Subcutaneous preadipocyte (primary cell): ENCODE results near the genes SMPD2, AK9 and AMD1.

DNA sequence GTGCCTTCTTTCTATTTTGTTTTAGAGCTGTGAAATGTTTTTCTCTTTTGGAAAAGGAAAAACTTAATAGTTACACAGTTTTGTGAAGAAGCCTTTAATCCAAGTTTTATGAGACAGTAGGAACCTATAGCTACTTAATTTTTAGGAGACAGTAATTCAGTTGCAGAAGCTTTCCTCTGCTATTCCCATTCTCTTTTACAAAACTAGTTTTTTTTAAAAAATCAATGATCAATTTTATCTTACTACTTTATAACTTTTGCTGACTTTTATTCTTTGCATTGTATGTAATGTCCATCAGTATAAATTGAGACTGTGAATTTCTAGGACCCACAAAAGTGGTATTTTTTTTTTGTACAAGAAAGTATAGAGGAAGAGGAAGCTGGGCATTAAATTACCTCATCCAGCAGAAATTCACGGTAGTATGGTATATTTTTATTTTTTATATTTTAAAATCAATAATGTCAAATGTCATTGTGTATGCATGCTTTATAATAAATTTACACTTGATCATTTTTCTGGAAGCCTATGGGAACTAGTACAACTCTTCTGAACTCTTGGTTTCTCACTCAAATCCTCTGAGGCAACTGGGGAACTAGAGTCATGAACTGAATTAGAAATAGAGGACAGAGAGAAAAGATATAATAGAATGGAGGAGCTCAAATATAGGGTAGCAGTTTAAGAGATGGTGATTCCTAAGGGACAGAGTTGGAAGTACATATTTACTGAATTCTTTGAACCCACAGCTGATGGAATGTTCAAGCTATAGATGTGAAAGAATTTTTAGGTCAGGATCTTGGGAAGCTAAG lies 68.3 kb downstream of the CEP57L1 start:
- CAGE, long polyA plus RNA = no peak

- CAGE, long polyA plus RNA = no peak
These were observed 142.5 kb downstream of the CD164 start for GRCh38 chr6:109239630-109240258.

DNA sequence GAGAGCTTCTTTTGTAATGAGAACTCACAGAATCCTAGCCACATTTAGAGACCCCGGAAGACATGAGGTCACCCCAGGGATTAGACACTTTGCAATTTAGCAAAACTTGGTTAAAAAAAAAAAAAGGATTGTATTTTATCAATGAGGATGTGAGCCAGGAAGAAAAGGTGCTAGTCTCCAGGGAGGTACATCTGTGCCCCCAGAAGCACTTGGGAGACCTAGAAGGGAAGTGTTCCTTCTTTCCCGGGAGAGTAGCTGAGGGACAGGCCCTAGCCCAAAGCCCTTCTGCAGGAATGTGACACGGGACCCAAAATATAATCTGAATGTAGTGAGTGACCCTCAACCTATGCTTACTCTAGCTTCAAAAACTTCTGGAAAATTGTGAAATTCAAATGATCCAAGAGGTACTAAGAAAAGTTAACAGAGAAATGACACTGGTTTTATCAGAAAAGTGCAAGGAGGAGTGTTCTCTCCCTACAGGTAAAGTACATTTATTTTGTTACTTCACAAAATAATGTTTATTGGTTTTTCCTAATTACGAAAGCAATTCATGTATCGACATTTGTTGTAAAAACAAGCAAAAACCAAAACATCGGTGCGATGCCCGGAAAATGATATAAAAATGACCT lies 65.7 kb downstream of the CD164 start:
- CAGE, long polyA plus RNA = no peak

- CAGE, long polyA plus RNA = no peak
These were observed 21.1 kb downstream of the CD164 start for GRCh38 chr6:109360995-109361699.

DNA sequence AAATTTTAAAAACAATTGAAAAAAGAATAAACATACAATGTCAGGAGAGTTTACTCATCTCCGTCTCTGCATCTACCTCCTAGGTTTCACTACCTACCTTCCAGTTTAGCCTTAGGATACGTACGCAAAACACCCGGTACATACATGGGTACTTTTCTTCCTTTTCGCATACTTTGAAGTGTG lies 969 bp downstream of the CD164 start:
- CAGE, long polyA plus RNA = no peak

- CAGE, long polyA plus RNA = no peak
These were observed 350 bp upstream of the CD164 start for GRCh38 chr6:109382698-109382935.

DNA sequence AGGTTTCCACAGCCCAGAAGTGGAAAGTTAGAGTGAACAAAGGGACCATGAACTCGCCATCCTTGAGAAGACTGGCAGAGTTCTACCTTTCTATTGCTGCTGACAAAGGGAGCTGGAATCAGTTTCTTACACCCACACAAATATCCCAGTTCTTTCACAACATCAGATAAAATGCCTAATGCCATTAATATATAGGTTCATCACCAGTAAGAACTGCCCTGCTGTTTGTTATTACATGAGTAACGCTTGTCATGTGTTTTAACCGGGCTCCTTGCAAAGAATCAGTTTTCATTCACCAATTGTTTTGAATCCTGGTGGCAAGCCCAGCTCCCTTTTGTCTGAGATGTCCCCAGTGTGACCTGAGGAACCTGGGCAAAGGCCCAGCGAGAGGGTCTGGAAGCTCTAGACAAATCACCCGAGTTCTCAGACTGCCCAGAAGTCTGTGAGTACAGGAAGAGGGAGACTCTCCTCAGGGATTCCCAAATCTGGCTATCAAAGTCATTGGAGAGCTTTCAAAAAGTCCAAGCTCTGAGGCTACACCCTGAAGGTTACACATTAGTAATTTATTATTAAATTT lies 7.5 kb upstream of the CD164 start:
- CAGE, long polyA plus RNA = no peak

- CAGE, long polyA plus RNA = no peak
These were observed 11.5 kb downstream of the PPIL6 start for GRCh38 chr6:109428919-109429398.

- CAGE, long polyA plus RNA = no peak
These were observed at the start of gene SMPD2 for GRCh38 chr6:109440275-109441214. Gene SMPD2, plus strand, starts transcription at chr6:109440724.

- CAGE, long polyA plus RNA = no peak
These were observed 1.7 kb downstream of the ZBTB24 start for GRCh38 chr6:109481028-109482062.

DNA sequence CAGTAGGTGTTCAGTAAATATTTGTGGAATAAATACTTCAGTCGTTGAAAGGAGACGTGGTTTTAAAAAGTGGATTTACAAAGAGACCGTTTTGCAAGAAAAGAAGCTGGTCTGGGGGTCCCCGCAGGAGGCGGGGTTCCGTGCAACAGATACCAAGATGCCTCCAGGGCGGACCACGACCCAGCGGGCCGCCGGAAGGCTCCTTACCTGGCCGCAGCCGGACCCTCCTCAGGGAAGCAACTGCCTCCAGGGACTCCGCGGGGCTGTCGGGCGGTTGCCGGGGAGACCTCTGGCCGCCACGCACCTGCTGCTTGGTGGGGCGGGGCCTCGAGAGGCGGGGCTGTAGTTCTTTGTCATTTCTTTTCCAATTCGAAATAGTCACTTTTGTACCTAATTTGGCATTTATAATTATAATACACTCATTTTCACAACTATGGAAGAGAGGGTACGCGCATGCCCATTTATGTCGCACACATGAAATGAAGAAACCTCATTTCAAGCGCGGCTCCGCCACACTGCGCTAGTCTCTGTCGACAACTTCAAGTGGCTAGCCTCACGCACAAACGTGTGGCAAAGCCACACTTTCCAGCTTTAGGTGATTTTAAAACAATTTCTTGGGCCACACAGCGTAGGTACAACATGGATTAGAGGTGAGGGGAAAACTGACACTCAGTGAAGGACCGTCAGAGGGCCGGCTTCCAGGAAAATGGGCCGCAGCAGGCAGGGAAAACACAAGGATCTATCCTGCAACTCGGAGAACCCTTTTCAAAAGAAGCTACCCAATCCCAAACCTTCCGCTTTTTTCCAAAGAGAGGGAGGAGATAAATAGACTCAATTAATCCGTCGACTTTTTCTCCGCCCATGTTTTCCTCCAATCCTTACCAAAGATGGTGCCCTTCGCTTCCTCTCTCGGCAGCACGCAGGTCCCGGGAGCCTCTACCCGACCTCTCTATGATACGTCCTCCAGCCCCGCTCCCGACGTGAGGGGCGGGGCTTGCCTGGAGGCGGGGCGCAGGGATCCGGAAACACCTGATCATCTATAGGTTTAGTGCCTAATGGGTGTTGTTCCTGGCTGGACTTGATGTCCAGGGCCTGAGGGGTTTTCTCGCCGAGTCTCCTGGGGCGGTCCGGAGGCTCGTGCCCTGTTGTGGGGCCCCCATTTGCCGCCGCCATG lies at the start of gene AK9:
AK9 (minus strand) TSS at position 938 of the 1,174 bp plus-strand sequence.
- CAGE, long polyA plus RNA = no peak

- CAGE, long polyA plus RNA = no peak
These were observed 85.1 kb upstream of the GPR6 start for GRCh38 chr6:109892999-109893344.

DNA sequence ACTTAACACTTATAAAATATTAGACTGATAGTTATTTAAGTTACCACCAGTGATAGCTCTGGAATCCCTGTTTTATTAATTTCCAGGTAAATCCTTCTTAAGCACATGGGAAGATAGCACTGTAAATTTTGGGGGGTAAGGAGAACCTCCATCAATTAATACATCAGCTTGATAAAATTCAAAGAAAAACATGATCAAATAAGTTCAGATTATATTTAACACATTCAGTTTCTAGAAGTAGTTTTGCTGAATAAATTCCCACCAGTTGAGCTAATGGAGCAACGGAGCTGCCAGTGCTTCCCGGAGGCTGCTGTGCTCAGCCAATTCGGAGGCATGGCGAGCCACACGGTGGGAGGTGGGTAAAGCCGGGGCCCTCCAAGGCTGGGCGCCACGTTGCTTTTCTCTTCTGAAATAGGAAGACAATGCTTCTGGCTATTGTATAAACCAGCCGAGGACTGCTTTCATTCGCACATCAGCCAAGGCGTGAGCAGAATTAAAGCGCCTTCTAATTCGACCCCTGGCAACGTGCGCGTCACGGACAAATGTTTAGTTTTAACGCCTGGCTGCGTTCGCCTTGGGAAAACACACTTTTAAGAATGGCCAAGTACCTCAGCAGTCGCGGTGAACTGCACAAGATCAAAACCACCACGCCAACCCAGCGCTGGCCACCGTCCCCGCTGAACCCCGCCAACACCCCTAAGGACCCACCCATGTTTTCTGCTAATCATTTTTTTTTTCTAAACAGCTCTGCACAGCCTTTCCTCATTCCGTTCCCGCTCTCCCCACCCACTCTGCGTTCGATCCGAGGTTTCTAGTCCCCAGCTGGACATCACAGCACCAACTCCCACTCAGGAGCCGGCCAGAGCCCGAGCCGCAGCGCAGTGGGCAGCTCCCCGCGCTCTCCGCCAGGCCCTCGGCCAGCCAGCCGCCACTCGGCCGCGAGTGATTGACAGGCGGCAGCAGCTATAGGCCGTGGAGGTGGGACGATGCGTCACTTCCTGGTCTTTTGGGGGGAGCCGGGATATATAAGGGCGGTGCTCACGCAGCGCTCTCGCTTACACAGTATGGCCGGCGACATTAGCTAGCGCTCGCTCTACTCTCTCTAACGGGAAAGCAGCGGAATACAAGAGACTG lies at the start of gene AMD1:
AMD1 (plus strand) TSS at position 1,054 of the 1,134 bp plus-strand sequence.
- CAGE, long polyA plus RNA = no peak

DNA sequence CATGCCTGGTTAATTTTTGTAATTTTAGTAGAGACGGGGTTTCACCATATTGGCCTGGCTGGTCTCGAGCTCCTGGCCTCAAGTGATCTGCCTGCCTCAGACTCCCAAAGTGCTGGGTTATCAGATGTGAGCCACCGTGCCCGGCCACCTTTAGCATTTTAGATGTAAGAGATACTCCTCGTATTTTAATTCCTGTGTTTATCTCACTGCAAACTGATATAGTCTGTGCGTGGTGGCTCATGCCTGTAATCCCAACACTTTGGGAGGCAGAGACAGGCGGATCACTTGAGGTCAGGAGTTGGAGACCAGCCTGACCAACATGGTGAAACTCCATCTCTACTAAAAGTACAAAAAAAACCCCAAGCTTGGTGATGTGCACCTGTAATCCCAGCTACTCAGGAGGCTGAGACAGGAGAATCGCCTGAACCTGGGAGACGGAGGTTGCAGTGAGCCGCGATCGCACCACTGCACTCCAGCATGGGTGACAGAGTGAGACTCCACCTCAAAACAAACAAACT lies 27.1 kb downstream of the AMD1 start:
- CAGE, long polyA plus RNA = no peak

DNA sequence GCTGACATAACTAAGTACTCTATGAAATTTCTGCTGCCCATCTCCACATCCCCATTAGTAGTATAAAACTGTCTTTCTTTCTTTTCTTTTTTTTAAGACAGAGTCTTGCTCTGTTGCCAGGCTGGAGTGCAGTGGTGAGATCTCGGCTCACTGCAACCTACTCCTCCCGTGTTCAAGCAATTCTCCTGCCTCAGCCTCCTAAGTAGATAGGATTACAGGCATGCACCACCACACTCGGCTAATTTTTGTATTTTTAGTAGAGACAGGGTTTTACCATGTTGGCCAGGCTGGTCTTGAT lies 28.3 kb upstream of the GTF3C6 start:
- CAGE, long polyA plus RNA = no peak

GRCh38 chr6:110971367-110971857 lies 10.4 kb upstream of the RPF2 start:
- CAGE, long polyA plus RNA = no peak

DNA sequence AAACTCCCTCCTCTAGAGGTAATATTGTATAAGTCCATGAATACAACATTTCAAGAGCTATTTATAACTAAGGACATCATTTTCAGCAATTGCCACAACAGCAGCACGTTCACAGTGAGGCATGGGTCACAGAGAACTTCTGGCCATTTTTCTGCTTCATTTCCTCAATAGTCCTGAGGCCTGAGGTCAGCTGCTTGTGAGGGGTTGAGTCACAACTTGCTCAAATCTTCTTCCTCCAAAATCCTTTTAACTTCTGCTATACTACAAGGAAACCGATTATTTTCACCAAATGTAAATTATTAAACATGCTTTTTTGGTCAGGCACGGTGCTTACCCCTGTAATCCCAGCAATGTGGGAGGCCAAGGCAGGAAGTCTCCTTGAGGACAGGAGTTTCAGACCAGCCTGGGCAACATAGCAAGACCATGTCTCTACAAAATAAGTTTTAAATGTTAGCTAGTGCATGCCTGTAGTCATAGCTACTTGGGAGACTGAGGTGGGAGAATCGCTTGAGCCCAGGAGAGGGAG lies 11.2 kb upstream of the SLC16A10 start:
- CAGE, long polyA plus RNA = no peak

DNA sequence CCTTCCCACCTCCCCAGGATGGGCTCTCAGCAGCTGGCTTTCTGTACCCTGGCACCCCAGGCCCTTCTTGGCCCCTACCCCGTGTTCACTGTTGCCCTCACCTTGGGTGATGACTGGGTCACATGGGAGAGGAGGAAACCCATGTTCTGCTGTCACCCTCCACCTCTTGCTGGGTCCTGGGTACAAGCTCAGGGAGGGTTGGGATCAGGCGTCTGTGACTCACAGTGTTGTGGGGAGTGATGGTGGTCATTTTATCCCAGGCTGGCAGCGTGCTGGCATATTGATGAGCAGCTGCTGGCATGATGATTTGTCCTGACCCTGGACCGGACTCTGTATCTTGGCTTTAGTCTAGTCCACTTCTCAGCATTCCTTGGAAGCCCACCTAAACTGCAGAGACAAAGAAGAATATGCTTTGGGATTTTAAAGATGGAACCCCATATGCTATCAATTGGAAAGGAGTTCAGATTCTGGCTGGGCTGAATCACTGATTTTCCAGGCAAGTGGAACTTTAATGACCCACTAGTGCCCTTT lies 34.7 kb downstream of the SLC16A10 start:
- CAGE, long polyA plus RNA = no peak

DNA sequence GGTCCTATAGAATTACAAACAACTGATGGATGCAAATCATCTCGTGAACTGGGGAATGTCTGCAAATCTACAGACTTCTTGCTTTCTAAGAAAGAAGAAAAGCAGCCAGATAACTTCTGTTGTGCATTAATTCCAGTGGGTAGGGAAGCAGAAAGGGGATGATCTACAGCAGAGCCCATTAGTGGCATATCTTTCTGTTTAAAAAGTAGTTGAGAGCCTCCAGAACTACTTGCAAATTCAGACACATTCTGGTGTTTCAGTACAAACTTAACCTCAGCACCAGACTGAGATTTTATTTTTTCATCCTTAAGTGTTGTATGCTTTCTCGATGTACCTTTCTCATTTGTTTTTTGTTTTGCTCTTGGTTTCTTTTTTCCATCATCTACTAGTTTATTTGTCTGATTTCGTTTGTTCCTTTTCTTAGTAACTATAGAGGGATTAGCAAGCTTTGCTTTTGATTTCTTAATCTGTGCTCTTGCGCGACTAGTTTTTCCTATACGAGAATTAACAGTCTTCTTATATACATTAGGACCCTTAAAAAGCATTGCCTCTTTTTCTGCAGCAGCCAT lies 108.6 kb downstream of the REV3L start:
- CAGE, long polyA plus RNA = no peak

- CAGE, long polyA plus RNA = no peak
These were observed 41.1 kb downstream of the TRAF3IP2 start for GRCh38 chr6:111564413-111565231.